ENCODE data around the genes YEATS2, MAP6D1, EIF2B5, ABCF3 and EPHB3.

GRCh38 chr3:183099636-183100075 lies 360 bp upstream of the MCCC1 start:
- PRO-cap = bidirectional peak, plus-strand start at chr3:183099742, minus-strand start at chr3:183099539
- RAMPAGE, long total RNA, 4 experiments = no peak in any of the 4 experiments

DNA sequence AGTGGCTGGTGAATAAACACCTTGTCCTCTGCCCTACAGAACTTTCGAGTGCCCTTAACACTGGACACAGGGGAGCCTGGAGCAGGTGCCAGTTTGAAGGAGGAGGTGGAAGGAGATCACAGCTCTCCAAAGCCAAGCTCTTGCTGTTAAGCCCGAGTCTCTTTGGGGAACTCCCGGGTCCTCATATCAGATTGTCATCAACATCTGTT lies 31.3 kb downstream of the LAMP3 start:
- PRO-cap = no peak
- RAMPAGE, long total RNA, 4 experiments = no peak in any of the 4 experiments

DNA sequence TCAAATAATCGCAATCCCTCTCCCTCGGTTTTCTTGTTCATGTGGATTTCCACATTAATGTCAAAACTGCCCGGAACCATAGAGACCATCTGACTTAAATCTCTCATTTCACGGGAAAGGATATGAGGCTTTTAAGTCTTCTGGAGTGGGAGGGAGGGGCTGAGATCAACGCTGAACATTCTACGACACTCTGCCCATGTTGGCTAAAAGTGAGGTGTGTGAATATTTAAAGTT lies 9.4 kb downstream of the LAMP3 start:
- PRO-cap = no peak
- RAMPAGE, long total RNA, 4 experiments = no peak in any of the 4 experiments

GRCh38 chr3:183285691-183286638 lies 32.9 kb downstream of the B3GNT5 start:
- PRO-cap = bidirectional peak, plus-strand start at chr3:183286062, minus-strand start at chr3:183285917; unidirectional peak, plus-strand start at chr3:183286382
- RAMPAGE, long total RNA, 4 experiments = no peak in any of the 4 experiments

DNA sequence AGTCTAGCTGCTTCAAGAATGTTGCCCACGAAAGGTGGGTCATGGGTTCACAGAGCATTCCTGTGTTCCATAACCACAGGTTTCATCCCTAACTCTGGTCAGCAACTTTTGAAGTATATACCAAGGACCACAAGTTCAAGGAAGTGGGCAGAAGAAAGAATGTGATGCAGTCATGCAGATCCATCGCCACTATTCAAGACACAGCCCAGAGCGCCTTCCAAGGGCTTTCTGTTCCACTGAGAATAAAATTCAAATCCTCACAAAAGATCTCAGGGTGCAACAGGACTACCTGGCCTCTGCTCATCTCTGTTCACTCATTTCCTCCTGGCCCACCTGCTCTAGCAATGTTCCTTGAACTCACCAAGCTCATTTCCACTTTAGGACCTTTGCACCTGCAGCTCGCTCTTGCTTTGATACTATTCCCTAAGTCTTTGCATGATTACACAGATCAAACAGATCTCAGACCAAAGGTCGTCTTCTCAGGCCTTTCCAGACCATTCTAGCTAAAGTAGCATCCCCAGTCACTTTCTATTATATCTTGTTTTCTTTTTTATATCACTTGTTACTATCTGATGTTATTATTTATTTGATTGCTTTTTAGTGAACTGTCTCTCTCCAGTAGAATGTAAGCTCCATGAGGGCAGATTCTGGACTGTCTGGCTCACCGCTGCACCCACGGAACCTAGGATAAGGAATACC lies 54.6 kb downstream of the B3GNT5 start:
- PRO-cap = bidirectional peak, plus-strand start at position 492 of the sequence, minus-strand start at position 326 of the sequence
- RAMPAGE, long total RNA, 4 experiments = no peak in any of the 4 experiments

DNA sequence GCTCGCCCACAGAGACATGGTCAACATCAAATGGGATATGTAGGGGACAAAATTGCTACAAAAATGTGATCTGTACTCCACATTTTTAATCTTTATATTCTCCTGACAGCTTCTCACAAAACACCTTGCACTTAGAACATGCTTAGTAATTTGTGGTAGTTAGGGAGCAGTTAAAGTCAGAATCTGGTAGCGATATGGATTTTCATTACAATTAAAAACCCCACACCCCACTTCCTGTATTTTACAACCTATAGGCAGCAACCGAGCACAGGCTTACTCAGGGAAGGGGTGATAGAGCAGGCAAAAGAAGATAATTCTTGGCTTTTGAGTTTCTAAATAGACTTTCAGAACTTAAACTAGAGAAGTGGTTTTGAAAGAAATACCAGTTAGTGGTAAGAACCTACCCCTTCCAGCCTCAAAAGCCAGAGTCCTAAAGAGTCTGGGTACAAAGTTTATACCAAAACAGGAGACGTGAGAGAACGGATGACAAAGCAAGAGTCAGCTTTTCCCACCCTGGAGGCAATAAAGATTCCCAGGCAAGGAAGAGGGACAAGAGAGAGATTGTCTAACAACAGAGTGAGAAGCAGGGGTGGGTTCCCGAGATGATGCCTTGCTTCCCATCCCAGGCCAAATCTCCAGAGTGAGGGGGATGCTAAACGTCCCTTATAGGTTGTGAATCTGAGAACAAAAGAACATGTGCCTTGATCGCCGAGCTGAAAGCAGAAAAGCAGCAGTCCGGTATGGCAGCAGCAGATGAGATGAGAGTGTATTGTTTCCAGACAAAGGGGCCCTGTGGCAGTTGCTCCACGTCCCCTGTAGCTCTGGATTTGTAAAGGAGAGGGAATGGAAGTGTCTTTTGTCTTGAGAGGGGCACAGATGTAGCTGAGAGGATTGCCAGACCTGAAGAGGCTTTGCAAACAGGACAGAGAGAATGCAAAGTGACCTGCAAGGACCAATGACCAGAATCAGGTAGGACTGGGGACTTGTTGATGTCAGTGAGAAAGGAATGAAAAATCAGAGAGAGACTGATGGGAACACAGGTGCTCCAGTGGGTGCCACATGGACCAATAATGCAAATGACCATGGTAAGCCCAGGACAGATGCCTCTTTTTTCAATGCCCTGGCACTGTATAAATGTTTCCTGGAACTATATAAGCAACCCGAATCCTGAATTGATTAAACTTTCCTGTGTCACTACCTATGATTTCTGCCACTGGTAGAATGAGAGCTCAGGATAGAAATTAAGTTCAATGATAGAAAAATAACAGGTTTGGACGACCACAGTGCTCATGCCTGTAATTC lies 36.7 kb downstream of the KLHL6 start:
- PRO-cap = no peak
- RAMPAGE, long total RNA, 4 experiments = no peak in any of the 4 experiments

DNA sequence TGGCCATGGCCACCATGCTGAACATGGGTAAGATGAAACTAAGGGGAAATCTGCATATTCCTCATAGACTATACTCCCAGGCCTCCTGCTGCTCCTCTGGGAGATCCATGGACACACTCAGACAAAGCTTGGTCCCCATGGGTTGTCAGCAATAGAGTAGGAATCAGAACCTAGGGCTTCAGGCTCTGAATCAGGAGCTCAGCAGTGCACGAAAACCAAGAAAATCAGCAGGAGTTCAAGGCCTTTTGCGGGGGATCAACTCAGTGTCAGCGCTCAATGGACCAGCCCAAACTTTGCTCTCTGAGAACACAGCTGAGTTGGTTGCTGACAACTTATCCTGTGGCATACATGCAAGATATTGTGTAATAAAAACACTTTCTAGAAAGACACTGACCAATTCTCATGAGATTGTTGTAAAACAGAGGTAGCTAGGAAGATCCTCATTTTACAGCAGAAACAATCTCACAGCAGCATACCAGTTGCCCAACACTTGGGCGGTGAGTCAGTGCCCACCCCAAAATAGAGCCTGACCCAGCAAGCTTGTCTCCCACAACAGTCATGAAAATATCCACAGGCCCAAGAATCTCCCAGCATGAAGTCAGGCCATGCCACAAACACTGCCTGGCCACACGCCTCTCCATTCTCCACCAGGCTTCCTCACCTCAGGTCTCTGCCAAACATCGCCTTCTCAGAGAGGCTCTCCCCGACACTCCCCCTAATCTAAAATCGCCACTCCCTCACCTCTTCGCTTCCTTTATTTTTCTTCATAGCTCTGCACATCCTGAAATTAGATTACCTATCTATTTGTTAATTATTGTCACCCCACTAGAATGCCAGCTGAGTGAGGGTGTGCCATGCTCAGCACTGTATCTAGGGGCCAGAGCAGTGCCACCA lies 18.2 kb downstream of the KLHL6 start:
- PRO-cap = bidirectional peak, plus-strand start at position 550 of the sequence, minus-strand start at position 295 of the sequence
- RAMPAGE, long total RNA, 4 experiments = no peak in any of the 4 experiments

DNA sequence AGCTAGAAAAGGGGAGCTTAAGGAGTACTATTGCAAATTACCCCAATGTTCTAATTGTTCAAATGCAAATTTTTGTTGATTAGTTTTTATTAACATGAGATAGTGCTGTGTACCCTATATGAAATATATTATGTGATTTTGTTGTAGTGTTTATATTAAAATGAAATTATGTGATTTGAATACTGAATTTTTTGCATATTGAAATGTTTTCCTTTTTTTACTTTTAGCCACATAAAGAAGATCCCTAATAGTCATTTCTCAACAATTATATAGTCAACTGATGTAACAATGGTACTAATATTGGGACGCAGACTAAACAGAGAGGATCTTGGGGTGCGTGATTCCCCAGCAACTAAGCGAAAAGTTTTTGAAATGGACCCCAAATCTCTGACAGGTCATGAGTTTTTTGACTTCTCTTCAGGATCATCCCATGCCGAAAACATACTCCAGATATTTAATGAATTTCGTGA lies 14.7 kb downstream of the KLHL24 start:
- PRO-cap = no peak
- RAMPAGE, long total RNA, 4 experiments = no peak in any of the 4 experiments

DNA sequence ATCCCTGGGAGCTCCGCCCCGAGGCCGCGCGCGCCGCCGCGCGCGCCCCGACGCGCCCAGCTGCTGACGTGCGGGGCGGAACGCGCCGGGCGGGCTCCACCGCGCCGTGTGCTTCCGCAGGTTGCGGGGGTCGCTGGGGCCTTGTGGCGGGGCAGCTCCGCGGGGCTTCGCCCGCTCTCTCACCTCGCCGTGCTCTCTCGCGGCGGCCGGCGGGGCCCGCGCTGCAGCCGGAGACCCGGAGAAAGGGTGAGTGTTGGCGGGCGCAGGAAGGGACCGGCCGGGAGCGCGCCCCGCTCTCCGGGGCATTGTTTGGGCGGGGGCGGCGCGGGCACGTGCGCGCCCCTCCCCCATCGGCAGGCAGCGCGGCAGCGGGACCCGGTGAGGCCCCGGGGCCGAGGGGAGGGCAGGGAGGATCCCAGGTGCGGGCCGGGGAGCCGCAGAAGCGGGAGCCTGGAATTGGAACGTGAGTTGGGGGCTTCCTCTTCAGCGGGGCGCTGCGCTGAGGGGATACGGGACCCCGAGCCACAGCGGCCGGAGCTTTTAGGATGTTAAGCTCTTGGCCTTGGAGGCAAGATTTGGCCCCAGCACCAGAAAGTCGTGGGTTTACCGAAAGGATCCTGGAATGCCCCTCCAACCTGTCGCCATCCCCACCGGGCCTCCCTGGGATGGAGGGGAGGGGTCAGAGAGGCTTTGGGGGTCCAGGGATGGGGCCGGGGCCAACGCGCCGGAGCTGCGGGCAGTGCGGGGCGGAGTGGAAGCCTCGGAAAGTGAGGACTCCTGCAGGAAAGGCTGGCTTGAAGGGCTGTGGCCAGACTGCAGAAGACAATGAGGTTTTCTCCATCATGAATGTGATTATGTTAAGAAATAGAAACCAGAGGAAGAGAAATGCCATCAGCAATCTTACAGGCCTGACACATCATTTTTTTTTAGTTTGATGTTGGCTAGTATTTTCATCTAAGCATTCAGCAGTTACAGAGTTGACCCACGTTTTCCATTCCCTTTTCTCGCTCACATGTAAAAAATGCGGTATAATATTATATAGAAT lies at the start of gene YEATS2:
Gene YEATS2, plus strand, starts transcription at position 50 of the 1,045 bp plus-strand sequence.
- PRO-cap = bidirectional peak, plus-strand start at position 59 of the sequence, minus-strand start outside the sequence; bidirectional peak, plus-strand start at position 381 of the sequence, minus-strand start at position 307 of the sequence; unidirectional peak, minus-strand start at position 769 of the sequence; unidirectional peak, minus-strand start at position 827 of the sequence
- RAMPAGE, long total RNA, 4 experiments = start-site peak on the plus strand in 3 of 4 experiments, centred at positions 99 to 319 of the sequence, 6 to 22 reads per replicate

GRCh38 chr3:183735036-183735321 lies 37.4 kb downstream of the YEATS2 start:
- PRO-cap = no peak
- RAMPAGE, long total RNA, 4 experiments = no peak in any of the 4 experiments

DNA sequence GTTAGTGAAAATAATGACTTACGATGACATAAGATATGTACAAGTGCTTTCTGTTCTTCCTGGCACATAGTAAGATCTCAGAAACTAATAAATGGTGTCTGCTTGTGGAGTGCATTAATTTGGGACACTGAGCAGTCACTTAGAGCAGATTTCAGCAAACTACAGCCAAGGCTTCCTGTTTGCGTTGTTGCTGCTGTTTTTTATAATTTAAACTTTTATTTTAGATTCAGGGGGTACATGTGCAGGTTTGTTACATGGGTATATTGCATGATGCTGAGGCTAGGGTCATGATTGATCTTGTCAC lies 42.2 kb downstream of the MAP6D1 start:
- PRO-cap = no peak
- RAMPAGE, long total RNA, 4 experiments = no peak in any of the 4 experiments

DNA sequence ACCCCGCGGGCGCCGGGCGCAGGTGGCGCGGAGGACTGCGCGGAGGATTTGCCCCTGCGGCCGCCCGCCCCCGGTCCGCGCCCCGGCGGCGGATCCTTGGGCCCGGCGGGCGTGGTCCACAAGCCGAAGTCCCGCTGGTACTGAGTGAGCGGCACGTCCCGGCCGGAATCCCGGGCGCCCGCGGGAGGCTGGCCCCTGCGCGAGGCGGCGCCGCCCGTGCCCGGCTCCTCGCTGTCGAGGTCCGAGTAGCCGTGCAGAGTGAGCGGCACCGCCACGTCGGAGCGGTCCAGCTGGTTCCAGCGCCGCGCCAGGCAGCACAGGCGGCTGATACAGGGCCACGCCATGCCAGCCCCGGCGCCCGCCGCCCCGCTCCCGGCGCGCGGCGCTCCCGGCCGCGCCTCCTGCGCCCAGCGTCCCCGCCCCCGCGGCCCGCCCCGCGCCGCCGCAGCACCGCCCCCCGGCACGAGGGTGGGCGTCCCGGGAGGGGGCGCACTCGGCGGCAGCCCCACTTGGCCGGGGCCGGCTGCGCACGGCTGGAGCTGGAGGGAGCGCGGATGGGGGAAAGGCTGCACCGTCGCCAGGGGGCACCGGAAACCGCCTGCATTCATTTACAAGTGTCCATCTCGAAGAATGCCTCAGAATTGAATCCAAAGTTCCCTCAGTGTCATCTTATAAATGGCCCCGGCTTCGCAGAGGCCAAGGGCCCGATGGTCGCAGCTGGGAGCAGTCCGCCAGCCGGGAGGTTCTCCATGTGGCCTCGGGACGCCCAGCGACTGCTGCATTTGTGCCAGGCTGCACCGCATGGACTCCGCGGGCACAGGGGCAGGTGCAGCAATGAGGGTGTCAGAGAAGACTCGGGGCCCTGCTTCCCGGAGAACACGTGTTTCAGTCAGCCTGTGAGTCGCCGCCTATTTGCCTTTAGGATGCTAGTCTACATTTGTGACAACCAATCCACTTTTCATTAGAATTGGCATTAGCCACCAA lies at the start of gene MAP6D1:
Gene MAP6D1, minus strand, starts transcription at position 374 of the 984 bp plus-strand sequence.
- PRO-cap = no peak
- RAMPAGE, long total RNA, 4 experiments = no peak in any of the 4 experiments

DNA sequence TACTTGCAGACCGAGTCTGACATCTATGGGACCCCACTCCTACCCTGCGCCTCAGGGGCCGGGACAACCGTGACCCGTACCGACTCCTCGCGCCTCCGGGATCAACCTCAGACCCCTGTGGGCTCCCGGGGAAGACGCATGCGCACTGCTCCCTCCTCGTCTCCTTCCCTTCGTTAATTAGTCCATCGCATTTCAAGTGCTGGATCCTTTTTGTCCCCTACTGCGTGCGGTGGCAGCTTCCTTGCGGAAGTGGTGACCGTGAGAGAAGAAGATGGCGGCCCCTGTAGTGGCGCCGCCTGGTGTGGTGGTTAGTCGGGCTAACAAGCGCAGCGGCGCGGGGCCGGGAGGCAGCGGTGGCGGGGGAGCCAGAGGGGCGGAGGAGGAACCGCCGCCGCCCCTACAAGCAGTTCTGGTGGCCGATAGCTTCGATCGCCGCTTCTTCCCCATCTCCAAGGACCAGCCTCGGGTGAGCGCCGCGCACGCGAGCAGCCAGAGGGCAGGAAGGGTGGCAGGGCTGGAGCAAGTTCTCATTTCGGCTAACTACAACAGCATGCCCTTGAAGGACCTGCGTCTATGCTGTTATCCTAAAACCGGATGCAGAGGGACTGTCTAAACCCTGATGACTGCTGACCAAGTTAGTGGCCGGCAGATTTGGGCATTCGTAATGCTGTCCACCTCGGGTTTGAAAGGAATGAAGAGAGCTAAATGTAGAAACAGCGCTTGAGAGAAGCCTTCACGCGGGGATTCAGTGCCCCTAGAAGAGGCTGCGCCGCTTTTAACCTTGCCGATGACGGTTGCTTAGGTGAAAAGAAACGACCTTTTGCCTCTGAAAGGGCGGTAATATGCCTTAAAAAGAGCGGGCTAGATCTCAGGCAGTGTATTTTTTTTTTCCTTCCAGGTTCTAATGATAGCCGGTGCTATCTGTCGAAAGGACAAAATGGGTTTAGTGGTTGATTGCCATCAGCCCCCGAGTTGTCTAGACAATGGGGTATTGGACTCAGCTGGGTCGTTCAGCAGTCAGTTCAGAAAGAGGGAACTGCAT lies at the start of gene EIF2B5:
Gene EIF2B5, plus strand, starts transcription at position 244 of the 1,042 bp plus-strand sequence.
- PRO-cap = bidirectional peak, plus-strand start at position 261 of the sequence, minus-strand start at position 166 of the sequence
- RAMPAGE, long total RNA, 4 experiments = start-site peak on the plus strand in 3 of 4 experiments, centred at positions 256 to 267 of the sequence, 36 to 87 reads per replicate; start-site peak on the minus strand in 3 of 4 experiments, centred at positions 128 to 131 of the sequence, 8 reads per replicate

- PRO-cap = no peak
- RAMPAGE, long total RNA, 4 experiments = no peak in any of the 4 experiments
Observed at GRCh38 chr3:184155612-184156117, 488 bp downstream of the DVL3 start.

GRCh38 chr3:184185076-184186261 lies at the start of gene ABCF3:
Gene ABCF3 (plus strand): TSS chr3:184186199.
- PRO-cap = bidirectional peak, plus-strand start at chr3:184186191, minus-strand start at chr3:184185885
- RAMPAGE, long total RNA, 4 experiments = start-site peak on the plus strand in 4 of 4 experiments, at chr3:184186155-184186203 at its widest, 137 to 403 reads per replicate

DNA sequence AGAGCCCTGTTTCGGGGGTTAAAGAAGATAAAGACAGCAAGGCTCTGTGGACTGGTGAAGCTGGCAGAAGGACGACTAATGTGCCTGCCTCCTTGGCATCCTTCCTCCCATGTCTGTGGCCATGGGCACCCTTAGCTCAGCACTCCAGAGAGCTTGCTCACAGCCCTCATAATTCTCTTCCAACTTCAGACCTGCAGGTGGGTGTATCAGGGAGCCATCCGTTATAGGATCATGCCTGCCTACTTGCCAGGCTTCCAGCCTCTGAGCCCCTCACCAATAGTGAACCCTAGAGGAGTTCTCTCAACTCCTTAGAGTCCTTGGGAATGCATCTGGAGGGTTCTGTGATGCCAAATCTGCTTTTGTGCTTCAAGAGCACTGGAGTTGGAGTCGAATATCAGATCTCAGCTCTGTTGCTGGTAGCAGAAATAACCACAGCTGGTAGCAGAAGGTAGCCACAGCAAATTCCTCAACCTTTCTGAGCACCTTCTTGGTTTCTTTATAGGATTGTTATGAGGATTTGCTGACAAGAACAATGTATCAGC lies 9.3 kb downstream of the ABCF3 start:
- PRO-cap = no peak
- RAMPAGE, long total RNA, 4 experiments = no peak in any of the 4 experiments

GRCh38 chr3:184338196-184339492 lies 1.2 kb downstream of the FAM131A start:
- PRO-cap = bidirectional peak, plus-strand start at chr3:184338833, minus-strand start at chr3:184338687
- RAMPAGE, long total RNA, 4 experiments = no peak in any of the 4 experiments

GRCh38 chr3:184345211-184346333 lies 8.2 kb downstream of the FAM131A start:
- PRO-cap = bidirectional peak, plus-strand start at chr3:184346047, minus-strand start at chr3:184345766
- RAMPAGE, long total RNA, 4 experiments = no peak in any of the 4 experiments

- PRO-cap = unidirectional peak, plus-strand start at chr3:184561788
- RAMPAGE, long total RNA, 4 experiments = start-site peak on the plus strand in 2 of 4 experiments, at chr3:184561755-184561796 at its widest, 16 to 26 reads per replicate
Observed at GRCh38 chr3:184561046-184562205, at the start of gene EPHB3. Gene EPHB3 (plus strand): TSS chr3:184561785.

GRCh38 chr3:184582480-184582943 lies 20.9 kb downstream of the EPHB3 start:
- PRO-cap = bidirectional peak, plus-strand start at chr3:184582798, minus-strand start at chr3:184582722
- RAMPAGE, long total RNA, 4 experiments = no peak in any of the 4 experiments